Islet of Langerhans (tissue), 1 donor: ENCODE measurements around the gene CHCHD4.

GRCh38 chr3:12908263-12908841, 67.0 kb upstream of the RPL32 start:
- RRBS = 96% methylated on average over 6 of the region's 22 CpGs

- RRBS = no CpG with 5 or more reads among the region's 3 CpGs
Measured at GRCh38 chr3:12913095-12913310, 71.6 kb upstream of the RPL32 start.

DNA sequence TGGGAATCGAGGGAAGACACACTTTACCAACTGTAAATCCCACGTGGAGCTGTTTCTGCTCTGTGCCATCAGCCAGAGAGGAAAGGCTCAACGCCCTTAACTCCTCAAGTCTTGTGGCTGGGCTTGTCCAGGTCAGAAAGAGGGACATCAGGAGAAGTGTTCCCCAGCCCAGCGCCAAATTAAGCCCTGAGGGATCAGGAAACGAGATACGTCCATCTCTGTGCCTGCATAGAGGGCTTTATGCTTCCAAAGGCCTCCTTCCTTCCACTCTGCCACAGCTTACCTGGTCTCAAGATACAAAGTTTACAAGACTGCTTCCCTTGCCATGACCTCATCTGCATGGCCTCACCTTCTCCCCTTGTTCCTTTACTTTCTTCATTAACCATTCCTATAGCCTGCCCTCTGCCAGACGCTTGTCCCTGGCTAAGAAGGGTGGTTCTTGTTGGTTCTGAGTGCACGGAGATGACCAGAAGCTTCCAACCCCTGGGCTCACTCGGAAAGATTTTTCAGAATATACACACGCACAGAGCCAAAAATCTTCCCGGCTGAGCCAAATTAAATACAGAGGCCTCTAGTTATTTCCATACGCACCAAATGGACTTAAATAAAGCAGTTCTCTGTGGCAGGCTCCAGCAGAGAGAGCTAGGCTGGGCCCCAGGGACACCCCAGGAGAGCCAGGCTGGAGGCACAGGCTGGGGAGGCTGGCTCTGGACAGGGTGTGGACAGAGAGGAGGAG, 115.7 kb upstream of the RPL32 start:
- RRBS = no CpG with 5 or more reads among the region's 12 CpGs

DNA sequence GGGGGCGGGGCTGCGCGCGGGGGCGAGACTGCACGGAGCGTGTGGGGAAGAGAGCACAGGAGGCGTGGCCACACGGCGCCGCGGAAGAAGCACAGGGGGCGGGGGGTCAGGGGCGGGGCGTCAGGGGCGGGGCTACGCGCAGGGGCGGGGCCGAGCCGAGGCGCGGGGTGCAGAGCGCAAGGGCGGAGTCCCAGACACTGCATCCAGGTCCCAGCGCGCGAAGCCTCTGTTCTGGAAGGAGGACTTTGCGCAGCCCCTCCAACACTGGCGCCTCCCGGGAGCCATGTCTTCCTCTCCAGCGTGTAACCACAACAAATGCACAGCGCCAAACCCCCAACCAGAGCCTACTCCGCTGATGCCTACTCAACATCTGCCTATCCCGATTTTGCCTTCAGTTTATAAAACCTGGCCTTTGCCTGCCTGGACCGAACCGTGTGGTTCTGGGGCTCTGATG, 105.4 kb downstream of the IQSEC1 start:
- RRBS = no CpG with 5 or more reads among the region's 37 CpGs

- RRBS = no CpG with 5 or more reads among the region's 30 CpGs
Measured at GRCh38 chr3:12992984-12993638, 80.1 kb downstream of the IQSEC1 start.

DNA sequence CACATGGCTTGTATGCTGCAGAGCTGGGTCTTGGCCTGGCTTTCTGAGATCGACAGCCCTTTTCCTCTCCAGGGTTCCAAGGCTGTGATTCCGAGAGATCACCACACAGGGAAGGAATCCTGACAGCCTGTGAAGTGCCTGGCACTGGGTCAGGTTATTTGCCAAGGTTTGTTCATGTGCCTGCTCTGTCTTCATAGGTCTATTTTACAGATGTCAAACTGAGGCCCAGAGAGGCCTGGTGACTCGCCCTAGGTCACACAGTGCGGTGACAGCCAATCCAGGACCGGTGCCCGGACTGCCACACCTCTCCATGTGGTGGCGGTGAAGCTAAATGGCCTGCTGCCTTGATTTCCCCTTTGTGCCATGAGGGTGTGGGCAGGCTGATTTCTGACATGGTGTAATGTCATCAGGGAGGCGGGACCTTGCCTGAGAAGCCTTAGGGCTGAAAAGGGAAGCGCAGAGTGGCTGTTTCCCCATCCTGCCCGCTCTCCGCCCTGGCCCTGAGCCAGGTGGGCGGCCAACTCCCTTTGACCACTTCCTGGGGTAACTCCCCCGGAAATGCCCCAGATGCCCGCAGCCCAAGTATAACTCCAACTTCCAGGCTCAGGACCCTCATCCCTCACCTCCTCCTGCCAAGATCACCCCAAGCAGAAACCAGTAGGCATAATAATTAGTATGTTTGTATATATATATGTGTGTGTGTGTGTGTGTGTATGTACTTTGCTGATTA, 64.1 kb downstream of the IQSEC1 start:
- RRBS = no CpG with 5 or more reads among the region's 14 CpGs

DNA sequence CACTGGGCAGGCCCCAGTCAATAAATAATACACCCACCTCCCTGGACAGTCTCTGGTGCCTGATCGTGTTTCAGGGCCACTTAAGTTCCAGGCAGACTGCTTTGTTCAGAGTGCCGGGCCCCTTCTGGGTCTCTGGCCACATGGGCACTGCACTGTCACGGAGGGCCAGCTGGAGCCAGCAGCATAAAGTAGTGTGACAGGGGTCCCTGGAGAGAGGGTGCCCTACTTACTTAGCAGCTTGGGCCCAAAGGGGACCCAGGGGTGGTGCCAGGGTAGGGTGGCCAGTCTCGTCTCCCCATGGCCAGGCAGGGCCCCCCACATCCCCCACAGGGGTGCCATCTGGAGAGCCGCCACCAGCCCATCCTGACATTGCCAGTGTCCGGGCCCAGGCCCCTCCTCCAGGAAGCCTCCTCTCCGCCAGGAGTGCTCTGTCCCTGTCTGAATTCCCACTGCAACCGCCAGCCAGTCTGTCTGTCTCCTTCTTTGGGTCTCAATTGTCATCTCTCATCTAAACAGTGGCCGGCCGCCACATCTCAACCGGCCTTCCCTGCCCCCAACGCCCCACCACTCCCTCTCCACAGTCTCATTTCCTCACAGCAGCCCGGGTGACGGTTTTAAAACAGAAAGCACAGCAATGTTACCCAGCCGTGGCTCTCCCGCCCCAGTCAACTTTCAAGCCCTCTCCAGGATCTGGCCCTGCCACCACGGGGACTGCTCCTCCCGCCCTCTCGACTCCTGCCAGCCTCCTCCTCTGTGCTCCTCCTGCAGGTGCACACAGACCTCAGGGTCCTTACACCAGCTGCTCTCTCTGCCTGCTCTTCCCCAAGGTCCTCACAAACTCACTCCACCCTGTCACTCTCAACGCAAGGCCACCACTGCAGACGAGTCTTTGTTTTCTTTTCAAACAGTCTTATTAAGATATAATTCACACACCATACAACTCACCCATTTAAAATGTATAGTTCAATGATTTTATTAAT, 57.1 kb downstream of the IQSEC1 start:
- RRBS = 68% methylated on average over 3 of the region's 21 CpGs

DNA sequence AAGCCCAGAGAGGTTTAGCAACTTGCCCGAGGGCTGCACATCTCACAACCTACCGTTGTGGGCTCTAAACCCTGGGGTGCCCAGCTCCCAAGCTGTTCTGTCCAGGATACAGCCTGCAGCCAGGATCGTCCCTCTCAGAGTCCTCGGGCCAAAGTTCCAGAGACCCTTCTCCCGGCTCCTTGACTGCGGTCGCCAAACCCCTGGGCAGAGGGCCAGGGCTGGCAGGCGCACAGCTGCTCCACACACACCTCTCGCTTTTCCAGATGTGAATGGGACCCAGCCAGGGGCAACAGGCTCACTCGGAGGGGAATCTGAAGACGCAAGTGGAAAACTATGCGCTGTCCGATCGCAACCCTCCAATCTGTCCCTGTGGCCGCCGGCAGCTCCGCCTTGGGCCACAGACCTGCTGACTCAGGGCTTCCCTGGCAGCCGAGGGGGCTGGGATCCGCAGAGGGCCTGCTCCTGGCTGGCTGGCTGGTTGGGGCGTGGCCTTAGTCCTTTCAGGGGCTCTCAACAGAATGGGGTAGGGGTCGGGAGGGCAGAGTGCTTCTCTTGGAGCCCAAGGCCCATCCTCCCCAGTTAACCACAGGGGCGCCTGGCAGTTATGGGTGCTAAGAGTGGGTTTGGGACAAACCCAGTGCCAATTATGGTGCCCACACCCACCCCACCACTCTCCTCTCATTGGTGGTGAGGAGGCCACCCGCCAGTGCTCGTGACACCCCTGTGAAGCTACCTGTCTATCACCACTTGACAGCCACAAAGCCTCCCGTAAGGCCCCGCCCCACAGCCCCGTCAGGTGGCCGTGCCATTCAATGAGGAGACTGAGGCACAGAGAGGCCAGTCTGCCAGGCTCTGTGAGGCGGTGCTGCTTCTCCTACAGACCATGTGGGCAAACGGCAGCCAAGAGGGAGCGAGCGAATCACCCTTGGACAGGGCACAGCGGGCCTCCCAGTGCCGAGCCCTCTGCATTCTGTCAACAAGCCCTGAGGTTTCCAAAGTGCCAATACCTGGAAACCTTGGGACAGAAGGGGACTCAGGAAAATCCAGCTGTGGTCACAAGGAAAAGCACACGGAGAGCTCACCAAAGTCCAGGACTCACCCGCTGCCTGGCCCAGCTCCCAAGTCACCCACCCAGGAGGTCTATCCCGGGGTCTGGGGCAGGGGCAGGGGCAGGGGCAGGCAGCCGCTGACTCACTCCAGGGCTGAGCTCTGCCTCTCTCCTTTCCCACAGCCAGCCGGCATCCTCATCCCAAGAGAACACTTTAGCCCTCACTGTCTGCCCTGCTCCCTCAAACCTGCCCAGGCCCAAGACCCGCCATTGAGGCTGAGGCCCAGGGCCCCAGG, 53.7 kb downstream of the IQSEC1 start:
- RRBS = 86% methylated on average over 1 of the region's 40 CpGs

- RRBS = no CpG with 5 or more reads among the region's 3 CpGs
Measured at GRCh38 chr3:13262741-13263109, 157.4 kb downstream of the NUP210 start.

DNA sequence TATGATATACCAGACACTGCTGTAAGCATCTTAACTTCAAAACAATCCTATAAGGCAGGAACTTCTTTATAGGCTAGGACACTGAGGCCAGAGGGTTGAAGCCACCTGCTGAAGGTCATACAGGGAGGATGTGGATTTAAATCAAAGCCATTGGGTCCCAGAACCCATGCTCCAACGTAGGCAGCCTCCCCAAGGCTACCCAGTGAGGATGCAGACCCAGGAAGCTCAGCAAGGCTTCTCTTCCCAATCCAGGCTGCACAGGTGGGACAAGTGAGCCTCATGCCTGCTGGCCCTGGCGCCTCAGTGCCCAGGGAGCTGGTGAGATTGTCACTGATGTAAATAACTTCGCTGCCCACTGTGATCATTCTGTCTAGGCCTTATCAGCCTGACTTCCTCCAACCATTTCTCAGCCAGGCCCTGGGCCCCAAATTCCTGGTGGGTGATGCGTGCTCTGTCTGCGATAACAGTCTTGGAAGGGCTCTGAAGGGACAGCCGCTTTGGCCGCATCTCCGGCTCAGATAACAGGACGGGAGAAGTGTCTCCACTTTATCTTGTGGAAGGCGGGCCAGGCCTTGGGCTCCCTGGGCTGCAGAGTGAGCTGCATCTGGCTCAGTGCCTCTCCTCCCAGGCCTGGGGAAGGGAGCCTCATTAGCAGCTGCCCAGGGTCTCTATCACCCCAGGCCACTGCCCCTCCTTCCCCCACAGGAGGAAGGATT, 2.3 kb upstream of the FBLN2 start:
- RRBS = no CpG with 5 or more reads among the region's 10 CpGs

DNA sequence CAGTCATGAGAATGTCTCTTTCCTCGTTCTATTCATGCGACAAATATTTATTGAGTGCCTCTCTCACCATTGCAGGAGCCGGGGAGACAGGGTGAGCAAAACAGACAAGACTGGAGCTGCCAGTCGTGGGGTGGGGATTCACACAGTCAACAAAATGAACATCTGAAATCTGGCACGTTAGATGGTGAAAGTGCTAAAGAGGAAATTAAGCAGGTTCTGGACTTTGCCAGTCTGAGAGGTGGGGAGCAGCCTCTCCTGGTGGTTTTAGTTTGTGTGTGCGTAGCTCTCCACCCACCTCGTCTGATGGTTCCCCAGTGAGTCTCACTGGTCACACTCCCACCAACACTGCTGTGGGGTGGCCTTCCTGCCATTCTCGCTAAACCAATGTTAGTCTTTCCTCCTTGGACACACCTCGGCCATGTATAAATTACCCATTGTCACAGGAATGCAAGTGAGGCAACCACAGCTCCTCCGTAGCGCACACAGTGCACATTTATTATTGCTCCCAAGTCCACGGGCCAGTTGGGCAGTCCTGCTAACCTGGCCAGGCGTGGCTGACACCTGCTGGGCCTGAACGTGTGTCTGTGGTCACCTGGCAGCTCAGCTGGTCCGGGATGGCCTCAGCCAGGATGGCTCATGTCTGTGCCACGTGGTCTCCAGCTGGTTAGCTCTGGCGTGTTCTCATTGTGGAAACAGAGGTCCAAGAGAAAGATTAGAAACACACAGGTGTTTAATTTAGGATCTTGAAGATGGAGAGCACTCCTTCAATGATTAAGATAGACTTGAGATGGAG, 31.6 kb downstream of the FBLN2 start:
- RRBS = no CpG with 5 or more reads among the region's 17 CpGs

- RRBS = 78% methylated on average over 6 of the region's 23 CpGs
Measured at GRCh38 chr3:13621651-13622210, 72.8 kb downstream of the FBLN2 start.

DNA sequence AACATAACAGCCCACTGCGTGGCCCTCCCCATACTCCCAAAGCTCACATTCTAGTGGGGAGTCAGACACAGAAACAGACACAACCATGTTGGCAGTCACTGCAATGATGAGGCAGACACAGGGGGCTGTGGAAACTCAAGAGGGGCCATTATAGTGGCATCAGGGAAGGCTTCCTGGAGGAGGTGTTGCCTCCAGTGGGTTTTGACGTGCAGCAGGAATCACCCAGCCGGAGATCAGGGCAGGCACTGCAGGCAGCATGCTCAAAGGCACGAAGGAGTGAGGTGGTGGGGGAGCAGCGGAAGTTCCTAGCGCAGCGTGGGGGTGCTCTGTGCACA, 101.2 kb downstream of the FBLN2 start:
- RRBS = no CpG with 5 or more reads among the region's 7 CpGs

DNA sequence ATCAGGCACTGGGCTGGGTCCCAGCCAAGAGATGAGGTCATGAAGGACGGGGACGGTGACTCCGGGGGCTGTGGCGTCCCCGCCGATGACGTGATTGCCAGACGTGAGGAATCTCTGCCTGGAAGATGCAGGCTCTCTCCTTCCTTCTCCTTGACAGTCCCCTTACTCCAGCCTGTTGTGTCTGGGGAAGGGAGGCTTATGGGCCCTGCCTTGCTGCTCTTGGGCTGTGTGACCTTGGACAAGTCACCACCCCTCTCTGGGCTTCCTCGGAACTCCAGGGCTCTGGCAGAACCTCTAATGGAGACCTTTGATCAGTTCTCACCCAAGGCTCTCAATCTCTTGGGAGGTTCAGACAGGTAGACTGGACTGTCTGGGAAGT, 116.9 kb downstream of the FBLN2 start:
- RRBS = no CpG with 5 or more reads among the region's 9 CpGs

DNA sequence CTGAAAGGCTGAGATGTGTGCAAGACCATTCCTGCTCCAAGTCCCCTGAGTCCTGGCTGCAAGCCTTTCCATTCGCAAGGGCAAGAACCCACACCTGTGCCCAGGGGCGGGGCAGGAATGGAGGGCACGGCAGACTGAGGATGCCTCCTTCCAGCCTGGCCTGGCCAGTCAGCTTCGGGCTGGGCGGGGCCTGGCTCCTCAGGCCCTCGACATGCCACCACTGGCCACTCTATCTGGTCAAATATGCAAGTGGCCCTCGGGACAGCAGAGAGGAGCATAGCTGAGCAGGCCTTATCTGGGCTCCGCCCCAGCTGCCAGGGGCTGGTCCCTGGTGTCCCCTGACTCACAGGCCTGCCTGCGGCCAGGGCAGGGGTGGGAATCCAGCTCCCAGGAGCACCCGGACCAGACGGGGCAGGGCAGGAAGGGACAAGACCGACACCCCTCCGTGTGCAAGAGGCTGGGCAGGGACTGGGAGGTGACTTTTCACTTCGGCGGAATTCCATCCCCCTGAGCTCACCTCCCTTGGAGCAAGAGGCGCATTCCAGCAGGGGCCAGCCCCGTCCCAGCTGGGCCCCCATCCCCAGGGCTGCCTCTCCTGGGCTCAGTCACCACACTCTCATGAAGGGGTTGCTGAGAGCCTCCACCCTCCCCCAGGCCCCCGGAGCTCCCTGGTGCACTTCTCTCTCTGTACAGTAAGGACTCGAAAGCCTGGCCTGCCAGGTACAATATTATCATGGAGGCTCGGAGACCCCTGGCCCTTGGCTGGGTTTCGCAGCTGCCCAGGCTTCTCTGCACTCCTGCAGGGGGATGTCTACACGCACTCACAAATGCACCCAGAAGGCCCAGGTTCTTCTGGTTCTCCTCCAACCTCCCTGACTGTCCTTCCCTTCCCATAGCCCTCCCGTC, 29.6 kb downstream of the WNT7A start:
- RRBS = no CpG with 5 or more reads among the region's 23 CpGs

DNA sequence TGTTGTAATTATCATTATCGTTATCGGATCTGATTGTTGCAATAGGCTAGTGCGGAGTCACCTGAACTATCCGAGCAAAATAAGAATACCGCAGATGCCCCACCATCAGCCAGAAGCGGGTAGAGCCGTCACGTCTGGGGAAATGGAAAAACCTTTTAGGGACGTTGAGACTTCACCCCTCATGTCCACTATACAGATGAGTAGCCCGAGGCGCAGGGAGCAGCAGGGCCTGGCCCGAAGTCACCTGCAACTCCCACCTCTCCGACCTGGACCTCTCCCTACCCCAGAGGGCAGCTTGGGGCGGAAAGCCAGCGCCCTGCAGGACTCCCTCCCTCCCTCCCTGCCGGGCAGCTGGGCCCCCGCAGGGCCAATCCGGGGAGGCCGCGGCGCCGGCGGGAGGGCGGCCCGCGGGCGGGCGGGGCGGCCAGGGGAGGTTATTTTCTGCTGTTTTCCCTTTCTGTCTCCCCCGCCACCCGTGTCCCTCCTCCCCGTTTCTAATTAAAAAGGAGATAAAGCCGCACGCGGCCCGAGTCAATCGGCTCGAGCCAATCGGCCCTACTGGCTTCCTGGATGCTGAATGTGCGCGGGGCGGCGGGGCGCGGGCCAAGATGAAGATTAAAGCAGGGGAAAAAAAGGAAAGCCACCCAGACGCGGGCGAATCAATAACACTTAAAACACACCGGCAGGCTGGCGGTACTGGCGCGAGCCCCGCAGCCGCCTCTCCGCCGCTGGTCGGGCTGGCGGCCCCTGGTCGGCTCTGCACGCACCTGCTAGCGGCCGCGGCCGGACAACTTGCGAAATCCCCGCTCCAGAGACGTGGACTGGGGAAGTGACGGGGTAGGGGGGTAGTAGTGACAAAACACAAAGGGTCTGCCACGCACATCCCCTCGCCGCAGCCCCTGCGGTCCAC, 1.8 kb downstream of the WNT7A start:
- RRBS = no CpG with 5 or more reads among the region's 72 CpGs

DNA sequence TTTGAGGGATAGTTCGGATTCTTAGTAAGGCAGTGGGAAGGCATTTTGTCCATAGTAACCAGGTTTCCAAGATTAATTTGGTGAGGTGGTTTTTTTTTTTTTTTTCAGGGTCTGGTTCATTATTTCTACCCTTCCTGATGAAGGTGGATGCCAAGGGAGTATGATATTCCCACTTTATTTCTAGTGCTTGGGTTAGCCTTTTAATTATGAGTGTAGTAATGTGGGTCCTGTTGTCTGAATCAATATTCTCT, 83.0 kb downstream of the CHCHD4 start:
- RRBS = no CpG with 5 or more reads among the region's 1 CpG

DNA sequence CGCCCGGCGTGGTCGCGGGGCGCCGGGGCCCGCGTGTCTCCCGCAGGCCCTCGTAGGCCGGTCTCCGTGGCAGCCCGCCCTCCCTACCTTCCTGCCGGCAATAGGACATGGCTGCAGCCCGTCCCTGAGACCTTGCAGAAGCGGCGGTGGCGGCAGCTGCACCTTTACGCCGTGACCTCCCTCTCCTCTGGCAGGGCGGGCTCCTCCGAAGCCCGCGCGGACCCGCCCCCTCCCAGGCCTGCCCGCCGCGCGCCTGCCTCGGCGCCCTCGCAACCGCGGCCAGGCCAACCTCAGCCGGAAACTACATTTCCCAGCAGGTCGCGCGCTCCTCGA, at the start of gene CHCHD4:
Gene CHCHD4, minus strand, starts transcription at position 303 of the 333 bp plus-strand sequence.
- RRBS = 6% methylated on average over 11 of the region's 41 CpGs

DNA sequence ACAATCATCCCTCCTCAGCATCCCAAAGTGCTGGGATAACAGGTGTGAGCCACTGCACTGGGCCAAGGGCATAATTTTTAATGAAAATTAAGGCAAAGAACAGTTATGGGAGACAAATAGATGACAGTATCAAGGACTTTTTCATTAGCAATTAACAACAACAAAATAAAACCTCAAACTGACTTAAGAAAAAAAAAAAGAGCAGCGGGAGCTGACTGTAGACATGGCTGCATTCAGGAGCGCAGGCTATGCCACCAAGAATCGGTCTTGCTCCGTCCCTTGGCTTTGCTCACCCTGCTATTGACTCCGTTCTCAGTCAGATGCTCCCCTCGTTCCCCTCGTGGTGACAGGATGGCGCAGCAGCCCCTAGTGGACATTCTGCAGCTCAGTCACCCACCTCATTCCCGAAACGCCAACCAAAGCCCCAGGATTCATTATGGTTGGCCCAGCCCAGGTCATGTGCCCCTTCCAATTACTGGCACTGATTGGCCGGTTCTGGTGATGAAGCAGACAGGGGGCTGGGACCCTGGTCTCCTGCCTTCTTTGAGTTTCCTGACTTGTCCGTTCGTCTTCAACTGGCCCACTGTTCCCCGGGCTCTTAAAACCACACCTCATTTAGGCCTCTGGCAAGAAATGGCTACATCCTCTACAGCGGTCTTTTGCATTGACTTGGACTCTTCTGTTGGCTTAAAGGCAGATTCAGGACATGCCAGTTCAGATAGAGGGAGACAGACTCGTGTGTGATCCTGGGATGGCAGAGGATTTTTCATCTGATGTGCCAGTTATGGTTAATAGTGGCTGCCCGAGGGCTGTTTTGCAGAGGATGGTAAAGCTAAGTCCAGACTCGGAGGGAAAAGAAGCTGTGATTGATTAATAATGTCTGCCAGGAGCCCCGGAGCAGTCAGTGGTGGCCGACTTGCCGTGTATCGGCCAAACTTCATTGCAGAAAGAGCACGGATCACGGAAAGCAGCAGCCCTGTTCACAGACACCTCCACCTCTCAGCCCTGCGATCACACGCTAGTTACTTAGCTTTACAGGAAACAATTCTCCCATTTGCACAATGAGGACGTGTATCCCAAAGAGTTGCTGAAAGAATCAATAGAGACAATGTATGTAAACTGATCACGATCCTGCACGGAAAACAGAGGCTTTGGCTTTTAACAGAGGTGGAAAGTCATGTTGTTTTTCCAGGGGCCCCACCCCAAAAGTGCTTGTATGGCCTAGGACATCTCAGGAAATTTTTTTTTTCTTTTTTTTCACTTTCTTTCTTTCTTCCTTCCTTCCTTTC, 37.8 kb downstream of the LSM3 start:
- RRBS = 46% methylated on average over 4 of the region's 29 CpGs

DNA sequence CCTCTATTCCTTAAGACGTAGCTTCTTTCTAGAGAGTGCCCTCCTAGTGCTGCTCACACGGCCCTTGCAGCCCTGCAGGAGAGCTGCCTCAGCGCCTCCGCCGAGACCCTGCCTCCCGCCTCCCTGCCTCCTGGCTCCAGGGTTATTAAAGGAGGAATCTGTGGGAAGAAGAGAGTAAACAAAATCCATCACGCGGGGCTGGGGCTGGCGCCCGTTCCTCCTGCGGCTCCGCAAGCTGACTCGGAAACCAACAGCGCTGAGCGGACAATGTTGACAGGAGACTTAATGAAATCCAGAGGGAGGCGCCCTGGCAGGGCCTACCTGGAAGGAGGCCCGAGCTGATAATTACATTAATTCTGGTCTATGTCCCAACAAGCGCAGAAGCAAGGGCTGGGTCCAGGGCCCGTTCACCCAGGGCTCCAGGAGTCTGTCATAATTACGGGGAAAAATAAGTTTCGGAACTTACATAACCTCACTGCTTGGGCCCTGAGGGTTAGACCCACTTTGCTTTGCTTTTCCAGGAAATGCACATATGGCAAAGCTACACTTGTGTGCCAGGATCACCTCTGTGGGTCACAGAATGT, 43.9 kb upstream of the SLC6A6 start:
- RRBS = no CpG with 5 or more reads among the region's 21 CpGs